T47D (cell line): ENCODE results near the gene GRIK2.

- RRBS: no CpG with 5 or more reads among the region's 6 CpGs
These were observed 128.5 kb downstream of the MAP3K7 start for GRCh38 chr6:90458335-90458781.

DNA sequence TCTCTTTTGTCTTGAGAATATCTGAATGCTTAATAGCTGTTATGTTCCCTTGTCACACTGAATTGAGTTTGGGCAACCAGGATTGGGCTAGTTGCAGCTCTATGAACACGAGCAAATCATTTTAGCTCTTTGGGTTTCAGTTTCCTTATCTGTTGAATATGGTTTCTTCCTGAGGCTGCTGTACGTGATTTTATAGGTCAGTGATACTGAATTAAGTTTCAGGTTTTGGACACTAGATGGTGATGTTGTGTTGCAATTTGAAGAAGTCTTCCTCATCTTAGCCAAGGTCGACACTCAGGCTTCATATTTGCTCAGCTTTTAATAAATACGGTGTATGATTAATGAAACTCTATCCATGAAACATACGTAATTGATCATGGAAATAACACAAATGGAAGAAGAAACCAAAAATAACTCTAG is 353.9 kb upstream of the MAP3K7 start:
- RRBS: no CpG with 5 or more reads among the region's 5 CpGs

GRCh38 chr6:92119299-92119628 is 1300.1 kb downstream of the EPHA7 start:
- RRBS: no CpG with 5 or more reads among the region's 3 CpGs

GRCh38 chr6:96693438-96694502 is 130.8 kb downstream of the FHL5 start:
- RRBS: 29% methylated on average over 5 of the region's 10 CpGs

DNA sequence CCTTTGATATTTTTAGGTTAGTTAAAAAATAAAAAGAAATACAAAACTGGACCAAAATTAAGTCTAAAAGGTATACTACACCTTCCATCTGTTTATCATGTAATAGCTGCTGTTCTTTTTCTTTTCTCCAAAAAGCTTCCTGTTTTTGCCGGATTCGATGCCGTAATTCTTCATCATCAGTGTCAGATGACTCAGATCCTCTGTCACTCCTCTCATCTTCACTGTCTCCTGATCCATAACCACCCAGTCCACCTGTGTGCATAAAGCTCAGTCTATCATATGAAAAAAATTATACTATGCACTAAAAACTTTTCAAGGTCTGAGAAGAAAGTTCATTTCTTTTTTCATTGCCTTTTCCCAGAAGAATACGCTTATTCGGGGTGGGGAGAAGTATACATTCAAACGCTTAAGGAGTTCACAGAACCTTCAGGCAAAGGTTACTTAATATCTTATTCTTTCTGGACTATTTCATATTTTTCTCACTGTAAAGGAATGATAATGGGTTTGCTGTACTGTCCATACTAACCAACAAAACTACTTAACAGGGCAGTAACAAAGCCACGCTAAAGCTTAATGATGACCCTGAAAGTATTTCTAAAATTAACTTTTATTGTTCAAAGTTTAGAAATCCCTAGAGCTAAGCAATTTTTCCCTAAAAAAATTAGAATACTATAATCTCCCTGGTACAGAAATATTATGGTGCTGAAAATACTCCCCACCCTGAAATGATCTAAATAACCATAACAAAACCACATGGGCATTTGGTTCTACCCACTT is 8.7 kb upstream of the COQ3 start:
- RRBS: no CpG with 5 or more reads among the region's 7 CpGs

GRCh38 chr6:99603493-99604019 is 3.1 kb upstream of the PRDM13 start:
- RRBS: 27% methylated on average over 36 of the region's 41 CpGs

DNA sequence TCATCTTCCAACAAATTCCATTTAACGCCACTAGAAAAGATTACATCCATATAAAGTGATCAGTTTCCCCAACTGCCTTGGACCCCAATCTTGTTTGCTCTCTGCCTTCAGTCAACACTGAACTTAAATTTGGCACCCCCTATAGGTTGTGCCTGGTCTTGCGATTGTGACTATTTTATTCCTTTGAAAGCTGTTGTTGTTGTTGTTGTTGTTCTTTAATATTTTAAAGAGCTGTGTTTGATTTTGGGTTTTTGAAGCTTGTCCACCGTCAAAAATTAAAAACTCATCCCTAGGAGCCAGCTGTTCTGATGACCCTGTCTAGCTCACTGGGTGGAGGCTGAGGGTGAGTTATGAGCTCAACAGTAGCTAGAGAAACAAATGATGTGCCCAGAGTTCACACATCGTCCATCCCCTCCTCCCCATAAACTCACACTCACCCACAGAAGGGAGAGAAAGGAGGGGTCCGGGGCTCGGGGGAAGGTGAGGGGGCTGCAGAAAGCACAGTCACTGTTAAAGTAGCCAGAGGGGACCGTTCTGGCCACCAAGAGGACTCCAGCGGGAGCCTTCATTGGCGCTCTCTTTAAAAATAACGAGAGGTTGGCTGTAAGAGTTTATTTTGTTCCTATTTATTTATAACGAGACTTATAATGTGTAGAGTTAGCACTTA is 4.0 kb downstream of the SIM1 start:
- RRBS: no CpG with 5 or more reads among the region's 11 CpGs

DNA sequence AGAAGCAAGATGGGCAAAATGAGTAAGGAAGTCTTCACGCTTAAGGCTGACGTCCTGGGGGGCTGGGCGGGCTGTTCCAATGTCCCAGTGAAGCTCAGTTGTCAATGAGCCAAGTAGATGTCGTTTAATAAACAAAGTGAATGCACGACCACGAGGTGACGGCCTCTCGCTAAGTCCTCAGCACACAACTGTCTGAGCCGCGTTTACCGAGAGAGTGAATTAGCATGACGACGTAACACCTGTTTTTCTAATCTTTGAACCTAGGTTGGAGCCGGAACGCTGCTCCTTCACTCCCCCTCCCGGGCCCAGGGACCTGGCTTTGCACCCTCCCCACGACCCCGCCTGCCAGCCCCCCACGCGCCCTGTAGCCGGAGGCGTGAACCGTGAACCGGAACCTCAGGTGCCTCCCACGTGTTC is 2.2 kb upstream of the SIM1 start:
- RRBS: 20% methylated on average over 6 of the region's 25 CpGs

- RRBS: no CpG with 5 or more reads among the region's 2 CpGs
These were observed 22.8 kb upstream of the SIM1 start for GRCh38 chr6:100487602-100487881.

- RRBS: no CpG with 5 or more reads among the region's 3 CpGs
These were observed 836 bp upstream of the ASCC3 start for GRCh38 chr6:100881947-100882382.

GRCh38 chr6:101393537-101394485 is at the start of gene GRIK2:
TSS of gene GRIK2 (plus strand) at chr6:101393708.
- RRBS: 2% methylated on average over 14 of the region's 70 CpGs

GRCh38 chr6:103454704-103454966 is 1405.1 kb downstream of the HACE1 start:
- RRBS: no CpG with 5 or more reads among the region's 2 CpGs

DNA sequence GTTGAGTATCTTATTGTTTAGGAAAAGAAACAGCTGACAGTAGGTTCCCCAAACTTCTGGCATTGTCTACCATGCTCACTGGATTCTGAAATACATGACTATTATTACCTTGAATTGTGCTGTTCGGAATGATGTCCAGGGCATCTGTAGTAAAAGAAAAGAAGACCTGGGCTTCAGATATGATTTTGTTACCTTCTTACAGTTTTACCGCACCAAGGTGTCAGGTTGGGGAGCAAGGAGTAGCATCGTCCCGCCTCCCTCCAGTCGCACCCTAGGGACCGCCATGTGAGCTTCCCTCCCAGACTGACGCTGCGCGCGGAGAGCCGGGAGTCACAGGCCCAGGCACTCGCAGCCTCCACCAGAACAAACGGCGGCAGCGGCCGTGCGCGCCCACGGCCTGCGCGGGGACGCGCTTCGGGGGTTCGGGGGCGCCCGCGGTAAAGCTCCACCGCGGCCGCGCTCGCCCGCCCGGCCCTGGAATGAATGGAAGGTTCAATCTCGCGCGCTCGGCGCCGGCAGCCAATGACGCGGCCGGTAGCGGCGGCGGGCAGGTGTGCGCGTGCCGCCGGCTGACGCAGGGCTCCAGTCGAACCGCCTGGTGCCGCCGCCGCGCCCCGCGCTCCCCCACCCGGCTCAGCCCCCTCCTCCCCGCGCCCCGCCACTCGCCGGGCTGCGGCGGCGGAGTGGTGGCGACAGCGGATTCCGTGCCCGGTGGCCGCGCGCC is 16.7 kb upstream of the LIN28B start:
- RRBS: 60% methylated on average over 27 of the region's 76 CpGs

- RRBS: no CpG with 5 or more reads among the region's 6 CpGs
These were observed 15.1 kb upstream of the LIN28B start for GRCh38 chr6:104941819-104942150.

DNA sequence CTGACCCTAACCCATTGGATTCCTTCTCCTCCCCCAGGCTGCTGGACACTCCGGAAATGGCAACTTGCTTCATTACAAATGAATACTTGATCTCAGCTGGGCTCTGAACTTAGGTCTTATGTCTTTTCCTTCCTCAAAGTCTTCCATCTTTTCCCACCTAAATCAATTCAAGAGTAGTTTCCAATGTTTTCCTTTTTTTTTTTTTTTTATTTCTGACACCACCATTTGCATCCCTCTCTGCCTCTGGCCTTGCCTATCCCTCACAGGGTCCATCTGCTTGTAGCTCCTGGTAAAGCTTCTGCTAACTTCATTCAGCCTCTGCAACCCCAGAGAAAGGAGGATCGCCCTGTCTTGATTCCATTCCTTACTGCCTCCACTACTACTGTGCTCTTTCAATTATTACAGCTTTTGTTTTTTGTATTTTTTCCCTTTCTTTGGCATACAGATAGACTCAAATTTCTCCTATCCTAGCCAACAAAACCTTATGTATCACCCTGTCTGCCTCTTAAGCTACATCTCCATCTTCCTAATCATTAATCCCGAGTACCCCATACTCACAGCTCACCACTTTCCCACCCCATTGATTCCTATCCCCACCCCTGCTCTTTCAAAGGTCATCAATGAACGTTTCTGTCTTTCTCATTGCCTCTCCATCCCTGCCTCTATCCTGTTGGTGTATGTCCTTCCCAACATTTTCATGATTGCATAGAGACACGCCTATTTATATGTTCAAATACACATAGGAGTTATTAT is 107.7 kb downstream of the PREP start:
- RRBS: 100% methylated on average over 1 of the region's 5 CpGs

- RRBS: no CpG with 5 or more reads among the region's 4 CpGs
These were observed 106.0 kb downstream of the PREP start for GRCh38 chr6:105296695-105297537.

GRCh38 chr6:105326032-105326794 is 76.7 kb downstream of the PREP start:
- RRBS: no CpG with 5 or more reads among the region's 8 CpGs

- RRBS: no CpG with 5 or more reads among the region's 7 CpGs
These were observed 25.4 kb upstream of the PREP start for GRCh38 chr6:105428067-105428895.